Measurements from ENCODE around the genes IRAG2 and ITPR2.

- PRO-cap = unidirectional peak, minus-strand start at chr12:22539131
- RAMPAGE, long total RNA, 2 experiments = no peak in any of the 2 experiments
Observed at GRCh38 chr12:22539024-22539509, 5.3 kb downstream of the C2CD5 start.

DNA sequence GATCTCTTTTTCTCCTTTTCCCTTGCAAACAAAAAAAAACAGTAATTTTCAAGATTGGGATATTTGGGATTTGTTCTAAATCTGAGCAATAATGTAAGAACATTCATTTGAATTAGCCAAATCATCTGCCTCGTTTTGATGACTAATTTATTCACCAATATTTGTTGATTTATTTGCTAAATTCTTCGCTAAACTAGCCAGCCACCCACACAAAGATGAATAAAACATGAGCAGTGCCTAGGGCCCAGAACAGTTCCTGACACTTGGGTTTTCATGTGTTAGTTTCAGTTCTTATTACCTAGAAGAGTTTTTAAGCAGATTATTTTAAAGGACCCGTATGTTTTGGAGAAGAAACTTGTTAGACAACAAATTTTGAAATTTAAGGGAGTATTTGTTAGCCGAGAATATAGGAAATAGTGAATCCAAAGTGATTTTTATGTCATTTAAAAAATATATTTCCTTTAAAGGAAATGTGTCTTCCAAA is 1.5 kb downstream of the ETNK1 start:
- PRO-cap = no peak
- RAMPAGE, long total RNA, 2 experiments = no peak in any of the 2 experiments

DNA sequence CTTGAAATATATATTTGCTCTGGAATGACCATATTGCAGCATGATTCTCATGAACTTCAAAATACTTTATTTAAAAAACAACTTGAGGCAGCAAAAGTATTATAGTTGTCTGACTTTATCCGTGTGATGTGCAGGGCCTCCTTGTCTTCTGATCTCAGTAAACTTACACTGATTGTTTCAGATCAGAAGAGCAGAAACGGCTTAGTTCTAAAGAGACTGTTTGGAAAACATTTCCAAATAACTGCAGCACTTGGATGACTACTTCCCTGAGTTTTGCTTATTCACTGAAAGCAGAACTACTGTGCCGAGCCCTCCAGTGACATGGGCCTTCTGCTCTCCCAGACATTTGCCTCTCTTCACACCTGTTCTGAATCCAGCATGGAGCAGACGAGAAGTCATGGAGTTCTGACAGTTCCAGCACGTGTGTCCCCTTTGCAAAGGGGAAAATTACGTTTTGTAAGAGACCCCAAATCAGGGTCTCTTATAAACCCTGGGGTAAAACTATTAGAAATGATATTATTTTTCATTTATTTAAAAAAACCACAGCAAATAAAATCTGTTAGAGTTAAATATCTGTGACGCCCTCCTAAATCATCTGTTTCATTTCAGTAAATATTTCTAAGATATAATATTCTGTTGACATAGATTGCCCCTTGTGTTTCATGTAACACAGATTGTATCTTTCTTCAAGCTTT is 31.4 kb downstream of the ETNK1 start:
- PRO-cap = no peak
- RAMPAGE, long total RNA, 2 experiments = no peak in any of the 2 experiments

DNA sequence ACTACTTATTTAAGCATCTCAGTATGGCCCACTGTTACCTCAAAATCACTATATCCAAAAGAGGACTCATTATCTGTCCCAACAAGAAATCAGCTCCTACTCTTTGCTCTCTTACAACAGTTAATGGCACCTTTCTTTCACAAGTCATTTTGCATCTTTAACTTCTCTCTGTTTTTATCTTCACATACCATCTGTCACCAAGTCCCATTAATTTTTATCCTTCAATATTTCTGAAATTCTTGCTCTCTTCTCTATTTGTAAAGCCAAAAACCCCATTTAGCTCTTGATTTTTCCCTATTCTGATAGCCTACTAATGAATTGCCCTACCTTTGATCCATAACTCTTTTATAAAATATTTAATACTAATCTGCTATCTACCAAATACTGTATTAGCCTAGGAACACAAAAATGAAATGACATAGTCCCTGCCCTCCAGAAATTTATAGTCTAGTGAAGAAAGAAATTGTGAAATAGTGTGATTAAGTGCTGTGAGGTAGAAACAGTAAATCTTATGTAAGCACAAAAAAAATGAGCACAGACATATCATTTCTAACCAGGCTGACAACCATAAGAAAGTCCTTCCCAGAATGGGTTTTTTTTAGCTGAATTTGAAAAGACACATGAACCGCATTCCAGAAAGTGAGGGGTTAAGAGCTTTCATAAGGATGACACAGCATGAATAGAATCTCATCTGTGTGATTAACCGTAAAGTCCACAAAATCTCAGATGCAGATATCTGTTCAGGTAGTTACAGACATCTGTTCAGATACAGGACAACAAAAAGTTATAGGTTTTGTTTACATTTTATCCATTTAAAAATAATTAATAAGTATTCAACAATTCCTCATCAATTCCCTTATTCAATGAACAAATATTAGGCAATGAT is 146.0 kb downstream of the SOX5 start:
- PRO-cap = no peak
- RAMPAGE, long total RNA, 2 experiments = no peak in any of the 2 experiments

GRCh38 chr12:24815970-24816959 is 132.6 kb downstream of the BCAT1 start:
- PRO-cap = no peak
- RAMPAGE, long total RNA, 2 experiments = no peak in any of the 2 experiments

- PRO-cap = no peak
- RAMPAGE, long total RNA, 2 experiments = no peak in any of the 2 experiments
Observed at GRCh38 chr12:24997377-24997814, 48.5 kb upstream of the BCAT1 start.

DNA sequence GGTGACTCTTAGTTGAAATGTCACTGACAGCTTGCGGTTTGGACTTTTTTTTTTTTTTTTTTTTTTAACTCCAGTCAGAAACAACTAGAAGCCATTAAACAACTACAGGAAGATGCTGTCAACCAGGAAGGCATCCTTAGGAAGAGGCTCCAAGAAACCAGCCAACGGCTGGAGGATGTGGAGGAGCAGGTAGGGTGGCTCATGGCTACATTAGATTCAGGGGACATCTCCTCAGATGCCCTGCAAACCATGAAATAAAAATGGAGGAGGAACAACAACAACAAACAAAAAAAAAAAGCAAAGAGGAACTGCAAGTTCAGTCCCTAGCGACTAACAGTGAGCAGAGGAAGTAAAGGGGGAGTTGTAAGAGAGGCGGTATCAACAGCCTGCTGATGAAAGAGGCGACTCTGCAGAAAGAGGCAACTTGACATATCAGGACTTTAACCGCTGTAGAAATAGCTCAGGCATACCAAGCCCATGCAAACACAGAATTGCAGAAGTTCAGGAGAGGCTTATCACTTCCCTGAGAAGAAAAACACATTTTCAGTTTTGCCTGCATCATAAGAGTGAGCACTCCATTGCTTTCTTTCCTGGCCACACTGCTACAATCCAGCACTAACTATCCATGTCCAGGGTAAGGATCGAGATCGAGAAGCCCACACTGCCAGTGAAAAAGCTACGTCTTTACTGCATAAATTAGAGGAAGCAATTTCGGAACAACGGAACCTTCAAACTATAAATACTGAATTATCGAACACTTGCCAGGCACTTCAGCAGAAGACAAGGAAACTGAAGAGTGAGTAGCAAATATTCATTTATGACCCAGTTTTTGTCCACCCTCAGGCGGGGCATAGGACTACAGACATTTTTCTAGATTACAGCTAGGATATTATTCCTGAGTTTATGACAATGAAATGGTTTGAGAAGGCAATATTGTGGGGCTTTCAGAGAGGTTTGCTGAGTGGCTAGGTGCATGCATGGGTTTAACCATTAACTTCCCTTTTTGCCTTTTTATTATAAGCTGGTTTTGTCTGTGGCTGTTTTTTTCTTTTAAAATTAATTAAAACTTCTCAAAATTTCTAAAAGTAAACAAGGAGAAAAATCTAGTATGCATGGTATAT is at the start of gene IRAG2:
Gene IRAG2, plus strand, starts transcription at position 546 of the 1,121 bp plus-strand sequence.
- PRO-cap = unidirectional peak, plus-strand start at position 546 of the sequence
- RAMPAGE, long total RNA, 2 experiments = start-site peak on the plus strand in 2 of 2 experiments, centred at positions 385 to 537 of the sequence, 6 to 17 reads per replicate

DNA sequence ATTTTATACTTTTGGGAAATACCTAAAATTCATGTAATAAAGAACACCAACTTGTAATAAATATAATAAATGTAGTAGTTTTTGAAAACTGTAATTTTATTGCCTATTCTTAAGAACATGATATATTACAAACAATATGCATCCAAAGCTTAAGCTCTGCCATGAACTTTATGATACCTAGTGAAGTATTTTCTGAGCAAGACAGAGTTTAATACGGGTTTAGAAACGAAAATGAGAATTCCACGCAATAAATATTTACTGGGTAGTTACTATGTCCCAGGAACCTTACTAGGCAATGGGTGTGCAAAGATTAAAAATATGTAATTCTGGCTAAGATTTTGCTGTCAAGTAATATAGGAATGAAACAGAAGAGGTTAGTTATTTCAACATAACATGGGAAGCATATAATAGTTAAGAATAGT is 18.6 kb downstream of the ETFRF1 start:
- PRO-cap = no peak
- RAMPAGE, long total RNA, 2 experiments = no peak in any of the 2 experiments

DNA sequence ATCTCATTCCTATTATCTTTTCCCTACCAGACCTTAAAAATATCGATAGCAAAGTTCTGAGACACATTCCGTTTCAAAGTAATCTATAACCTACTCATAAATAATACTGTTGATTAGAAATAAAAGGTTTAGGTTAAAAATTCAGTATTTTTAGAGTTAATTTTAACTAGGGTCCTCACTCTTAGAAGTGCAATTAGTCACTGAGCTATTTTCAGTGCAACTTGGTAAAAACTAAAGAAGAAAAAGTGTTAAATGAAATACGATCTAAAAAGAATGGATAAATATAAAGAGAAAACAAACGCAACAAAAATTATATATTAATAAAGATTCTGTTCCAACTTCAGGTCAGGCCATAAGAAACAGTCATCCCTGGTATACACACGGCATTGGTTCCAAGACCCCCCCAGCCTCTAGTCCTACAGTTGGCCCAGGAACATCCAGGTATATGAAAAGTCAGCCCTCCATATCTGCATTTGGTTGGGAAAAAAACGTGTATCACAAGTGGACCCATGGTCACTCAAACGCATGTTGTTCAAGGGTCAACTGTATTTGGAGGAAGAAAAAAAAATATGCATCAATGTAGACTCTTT is 19.0 kb downstream of the KRAS start:
- PRO-cap = no peak
- RAMPAGE, long total RNA, 2 experiments = no peak in any of the 2 experiments

- PRO-cap = no peak
- RAMPAGE, long total RNA, 2 experiments = no peak in any of the 2 experiments
Observed at GRCh38 chr12:25247300-25247759, 3.4 kb downstream of the KRAS start.

DNA sequence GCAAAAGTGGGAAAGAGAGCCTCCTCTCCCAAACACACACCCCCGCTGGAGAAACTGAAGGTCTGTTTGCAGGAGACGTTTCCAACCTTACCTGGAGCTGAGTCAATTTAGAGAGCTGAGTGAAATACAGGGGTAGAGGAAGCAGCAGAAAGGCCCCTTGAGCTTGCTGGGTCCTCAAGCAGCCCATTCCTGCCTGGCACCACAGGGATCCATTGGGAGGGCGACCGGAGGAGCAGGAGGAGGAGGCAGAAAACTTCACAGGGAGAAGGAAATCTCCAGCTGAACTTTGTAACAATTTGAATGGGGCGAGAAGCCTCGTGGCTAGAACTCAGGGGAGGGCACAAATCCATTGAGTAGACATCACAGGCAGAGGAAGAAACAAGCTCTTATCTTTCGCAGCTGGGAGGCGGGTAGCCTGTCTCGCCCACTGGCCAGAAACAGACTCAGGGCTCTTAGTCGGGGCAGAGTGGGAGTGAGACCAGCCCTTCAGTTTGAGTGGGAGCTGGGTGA is 77.5 kb upstream of the LMNTD1 start:
- PRO-cap = no peak
- RAMPAGE, long total RNA, 2 experiments = no peak in any of the 2 experiments

- PRO-cap = no peak
- RAMPAGE, long total RNA, 2 experiments = no peak in any of the 2 experiments
Observed at GRCh38 chr12:25713260-25713609, 160.2 kb upstream of the LMNTD1 start.

DNA sequence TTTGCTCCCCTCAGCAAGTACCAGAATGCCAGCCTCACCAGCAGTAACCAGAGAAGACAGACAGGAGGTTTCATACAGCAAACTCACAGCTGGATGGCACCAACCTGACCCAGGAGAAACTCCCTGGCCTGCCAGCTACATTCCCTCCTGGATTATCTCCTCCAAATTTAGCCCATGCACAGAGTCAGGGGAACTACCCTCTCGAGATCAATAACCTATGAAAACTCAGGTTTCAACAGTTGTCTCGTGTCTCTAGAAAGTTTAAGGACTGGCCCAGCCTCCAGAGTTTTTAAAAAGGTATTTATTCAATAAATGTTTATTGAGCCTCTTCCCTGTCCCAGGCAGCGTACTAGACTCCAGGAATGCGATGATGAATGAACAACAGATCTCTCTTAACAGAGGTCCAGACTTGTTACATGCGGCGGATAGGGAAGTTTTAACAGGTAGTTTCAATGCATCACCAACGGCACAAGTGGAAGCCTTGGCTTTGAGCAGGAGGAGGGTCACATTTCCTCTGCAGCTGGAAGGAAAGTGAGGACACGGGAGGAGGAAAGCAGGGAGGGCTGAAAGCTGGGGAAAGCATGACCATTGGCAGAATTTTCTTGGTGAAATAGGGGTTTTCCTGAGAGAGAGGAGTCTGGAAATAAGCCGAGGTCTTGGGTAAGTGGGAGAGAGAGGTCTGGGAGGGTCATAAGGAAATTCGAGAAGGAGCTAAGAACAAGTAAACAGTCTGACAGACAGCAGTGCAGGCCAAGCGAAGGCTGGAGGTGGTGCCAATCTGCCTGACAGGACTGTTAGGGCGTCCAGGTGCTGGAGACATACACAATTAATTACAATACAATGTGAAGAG is 15.6 kb downstream of the BHLHE41 start:
- PRO-cap = unidirectional peak, plus-strand start at position 691 of the sequence; unidirectional peak, plus-strand start at position 740 of the sequence
- RAMPAGE, long total RNA, 2 experiments = no peak in any of the 2 experiments

GRCh38 chr12:26125776-26126306 is 1.0 kb upstream of the BHLHE41 start:
- PRO-cap = bidirectional peak, plus-strand start at chr12:26126218, minus-strand start at chr12:26126152
- RAMPAGE, long total RNA, 2 experiments = start-site peak on the minus strand in 1 of 2 experiments, at chr12:26126090-26126159 at its widest, 10 reads per replicate

- PRO-cap = no peak
- RAMPAGE, long total RNA, 2 experiments = no peak in any of the 2 experiments
Observed at GRCh38 chr12:26231230-26231804, 35.9 kb downstream of the SSPN start.

DNA sequence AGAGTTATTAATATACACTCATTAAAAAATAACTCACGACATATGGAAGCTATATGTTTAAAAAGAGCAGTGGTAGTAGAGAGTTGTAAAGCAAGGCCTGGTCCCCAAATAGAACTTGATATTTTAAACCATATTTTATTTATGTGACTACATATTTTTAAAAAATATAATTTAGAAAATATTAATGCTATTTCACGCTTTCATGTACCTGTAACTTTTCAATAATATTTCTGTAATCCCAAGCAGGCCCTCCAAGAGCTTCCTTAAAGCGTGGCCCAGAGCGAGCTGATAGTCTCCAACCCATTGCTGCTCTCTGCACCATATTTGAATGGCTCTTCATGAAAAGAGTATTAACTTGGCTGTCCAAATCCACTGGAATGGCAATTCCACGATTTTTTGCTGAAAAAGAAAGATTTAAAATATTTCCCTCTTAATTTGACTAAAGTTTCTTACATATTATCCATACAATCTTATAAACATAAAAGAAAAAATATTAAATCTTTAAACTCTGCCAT is 271.4 kb downstream of the ITPR2 start:
- PRO-cap = no peak
- RAMPAGE, long total RNA, 2 experiments = no peak in any of the 2 experiments

- PRO-cap = no peak
- RAMPAGE, long total RNA, 2 experiments = no peak in any of the 2 experiments
Observed at GRCh38 chr12:26631736-26632270, 201.2 kb downstream of the ITPR2 start.

- PRO-cap = bidirectional peak, plus-strand start at chr12:26832515, minus-strand start at chr12:26832435; bidirectional peak, plus-strand start at chr12:26833408, minus-strand start at chr12:26833193
- RAMPAGE, long total RNA, 2 experiments = no peak in any of the 2 experiments
Observed at GRCh38 chr12:26832330-26833273, at the start of gene ITPR2. TSS of gene ITPR2 (minus strand) at chr12:26833194.

GRCh38 chr12:26913352-26913972 is 24.3 kb downstream of the INTS13 start:
- PRO-cap = no peak
- RAMPAGE, long total RNA, 2 experiments = no peak in any of the 2 experiments

DNA sequence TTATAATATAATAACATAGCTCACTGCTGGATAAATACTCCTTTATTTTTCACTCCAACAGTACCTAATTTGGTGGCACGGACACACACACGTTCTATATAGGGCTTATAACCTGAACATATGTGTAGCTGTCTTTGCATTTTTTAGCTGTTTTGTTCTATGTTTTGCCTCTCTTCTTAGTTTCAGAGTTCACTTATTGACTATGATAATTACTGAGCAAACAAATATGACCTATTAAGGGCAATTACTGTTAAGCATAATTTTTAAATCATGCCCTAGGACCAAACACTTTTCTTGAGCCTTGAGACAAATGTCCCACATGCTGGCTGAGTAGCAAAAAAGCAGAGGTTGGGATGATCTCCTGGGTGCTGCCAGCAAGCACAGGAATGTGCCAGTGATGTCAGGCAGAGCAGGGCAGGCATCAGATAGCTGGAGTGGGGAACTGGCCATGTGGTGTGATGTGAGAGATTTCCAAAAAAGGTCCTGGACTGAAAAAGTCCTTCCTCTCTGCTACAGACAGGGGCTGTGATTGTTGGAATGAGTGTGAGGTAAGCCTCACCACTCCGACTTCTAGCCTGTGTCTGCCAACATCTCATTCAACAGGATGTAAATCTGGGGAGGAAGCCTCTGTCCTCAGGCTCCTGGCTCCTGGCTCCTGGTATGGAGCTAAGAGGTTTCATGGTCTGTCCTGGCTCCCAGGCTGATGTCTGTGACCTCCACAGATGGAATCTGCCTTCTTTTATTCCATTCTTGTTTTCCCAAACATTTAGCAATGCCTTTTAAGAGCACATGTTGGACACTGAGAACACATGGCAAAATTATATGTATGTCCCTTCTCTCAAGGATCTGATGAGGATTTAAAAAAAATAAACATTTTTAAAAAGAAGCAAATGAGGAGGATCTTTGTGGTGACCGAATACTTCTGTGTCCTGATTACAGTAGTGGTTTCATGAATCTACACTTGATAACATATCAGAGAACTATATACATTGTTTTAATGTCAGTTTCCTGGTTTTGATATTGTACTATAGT is 50.2 kb upstream of the STK38L start:
- PRO-cap = bidirectional peak, plus-strand start at position 599 of the sequence, minus-strand start at position 343 of the sequence; unidirectional peak, minus-strand start at position 714 of the sequence
- RAMPAGE, long total RNA, 2 experiments = no peak in any of the 2 experiments

All from right atrium auricular region (tissue), 2 donors.